Gastroesophageal sphincter (tissue), 4 donors: ENCODE data around the genes PMEL, CDK2, SMARCC2, SPRYD4 and RBMS2.

DNA sequence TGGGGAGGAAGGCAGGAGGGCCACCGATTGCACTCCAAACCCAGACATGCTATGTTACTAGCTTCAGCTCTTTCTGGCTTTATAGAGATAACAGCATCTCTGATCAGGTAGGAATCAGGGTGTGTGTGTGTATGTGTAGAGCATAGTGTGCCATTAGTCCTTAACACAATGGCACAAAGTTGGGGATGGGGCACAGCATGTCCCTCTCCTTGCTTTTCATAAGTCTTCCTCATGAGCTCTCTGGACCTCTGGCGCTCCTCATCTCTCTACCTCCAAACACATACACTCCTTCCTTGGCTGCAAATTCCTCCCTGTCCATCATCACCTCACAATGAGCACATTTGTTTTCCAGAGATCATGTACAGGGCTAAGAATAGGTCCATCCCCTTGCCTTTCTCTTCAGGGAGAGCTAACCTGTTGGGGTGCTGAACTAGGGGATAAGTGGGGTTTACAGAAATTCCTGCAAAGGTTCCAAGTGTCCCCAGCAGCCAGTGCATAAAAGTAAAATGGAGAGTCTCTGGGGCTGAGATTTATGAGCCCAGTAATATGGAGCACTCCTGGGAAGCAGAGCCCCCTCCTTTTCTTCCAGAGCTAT is 5.7 kb upstream of the ITGA5 start:
- PRO-cap: bidirectional peak, plus-strand start at position 351 of the sequence, minus-strand start at position 253 of the sequence
- RAMPAGE, long total RNA, 4 experiments: no peak in any of the 4 experiments

- PRO-cap: no peak
- RAMPAGE, long total RNA, 4 experiments: no peak in any of the 4 experiments
Observed at GRCh38 chr12:54601878-54602525, 13.5 kb upstream of the PPP1R1A start.

DNA sequence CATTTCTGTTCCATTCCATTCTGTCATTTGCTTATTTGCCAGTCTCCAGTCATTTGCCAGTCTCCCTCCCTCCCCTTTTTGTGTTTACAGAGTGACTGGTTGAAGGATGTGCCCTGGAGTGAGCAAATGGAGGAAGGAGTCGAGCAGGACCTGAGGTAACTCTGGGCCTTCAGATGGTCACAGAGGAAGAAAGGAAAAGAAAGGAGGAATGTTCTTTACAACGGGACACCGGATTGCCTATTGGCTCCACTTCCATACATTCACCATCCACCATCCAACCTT is 17.9 kb upstream of the DCD start:
- PRO-cap: no peak
- RAMPAGE, long total RNA, 4 experiments: no peak in any of the 4 experiments

DNA sequence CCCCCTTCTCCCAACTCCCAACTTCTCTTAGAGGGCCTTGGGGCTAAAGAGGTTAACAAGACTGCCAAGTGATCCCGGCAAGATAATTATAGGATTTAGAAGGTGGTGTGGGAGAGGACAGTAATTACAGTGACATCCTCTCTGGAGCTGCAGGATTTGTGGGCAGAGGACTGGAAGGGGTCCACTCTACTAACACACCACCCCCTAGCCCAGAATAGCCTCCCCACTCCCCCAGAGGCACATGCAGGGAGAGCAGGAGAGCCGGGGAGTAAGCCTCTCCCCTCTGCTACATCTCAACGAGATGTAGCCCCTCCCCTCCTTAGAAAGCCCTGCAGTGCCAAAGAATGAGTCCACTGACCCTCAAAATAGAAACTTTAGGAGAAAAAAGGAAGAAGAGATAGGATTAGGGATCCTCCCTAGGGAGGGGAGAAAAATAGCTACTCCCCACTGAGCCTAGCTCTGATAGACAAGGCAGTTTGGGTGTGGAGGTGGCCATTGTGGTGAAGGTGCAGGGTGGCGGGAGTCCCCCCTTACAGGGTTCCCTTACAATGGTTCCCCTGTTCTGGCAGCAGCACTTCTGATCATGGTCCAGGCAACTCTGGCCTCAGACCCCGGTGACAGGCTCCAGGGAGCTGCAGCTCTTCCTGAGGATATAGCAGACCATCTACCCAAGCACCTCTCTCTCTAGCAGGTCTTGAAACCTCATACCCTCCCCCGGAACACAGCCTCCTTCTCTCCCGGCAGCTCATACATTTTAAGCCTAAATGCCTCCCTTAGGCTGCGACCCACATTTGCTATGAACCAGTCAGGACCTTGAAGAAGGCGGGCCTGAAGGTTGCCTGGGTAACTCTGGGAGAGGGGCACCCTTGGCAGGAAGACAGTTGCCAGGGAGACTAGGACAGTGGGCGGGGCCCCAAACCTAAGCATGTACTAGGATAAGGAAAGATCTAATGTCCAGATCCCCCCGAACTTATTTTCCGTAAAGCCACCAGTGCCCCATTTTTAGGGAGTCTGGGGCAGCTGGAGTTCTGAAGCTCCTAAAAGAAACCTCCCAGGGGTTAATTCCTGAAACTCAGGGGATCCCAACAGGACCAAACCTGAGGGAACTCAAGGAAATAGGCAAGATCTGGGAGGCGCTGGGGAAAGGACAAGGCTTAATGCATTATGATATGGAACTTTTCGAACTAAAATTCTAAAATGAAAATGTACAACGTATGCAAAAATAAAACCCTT is 4.8 kb upstream of the GDF11 start:
- PRO-cap: no peak
- RAMPAGE, long total RNA, 4 experiments: no peak in any of the 4 experiments

GRCh38 chr12:55748575-55748958 is 5.6 kb downstream of the GDF11 start:
- PRO-cap: no peak
- RAMPAGE, long total RNA, 4 experiments: no peak in any of the 4 experiments

- PRO-cap: no peak
- RAMPAGE, long total RNA, 4 experiments: no peak in any of the 4 experiments
Observed at GRCh38 chr12:55931278-55931859, 407 bp downstream of the DGKA start.

DNA sequence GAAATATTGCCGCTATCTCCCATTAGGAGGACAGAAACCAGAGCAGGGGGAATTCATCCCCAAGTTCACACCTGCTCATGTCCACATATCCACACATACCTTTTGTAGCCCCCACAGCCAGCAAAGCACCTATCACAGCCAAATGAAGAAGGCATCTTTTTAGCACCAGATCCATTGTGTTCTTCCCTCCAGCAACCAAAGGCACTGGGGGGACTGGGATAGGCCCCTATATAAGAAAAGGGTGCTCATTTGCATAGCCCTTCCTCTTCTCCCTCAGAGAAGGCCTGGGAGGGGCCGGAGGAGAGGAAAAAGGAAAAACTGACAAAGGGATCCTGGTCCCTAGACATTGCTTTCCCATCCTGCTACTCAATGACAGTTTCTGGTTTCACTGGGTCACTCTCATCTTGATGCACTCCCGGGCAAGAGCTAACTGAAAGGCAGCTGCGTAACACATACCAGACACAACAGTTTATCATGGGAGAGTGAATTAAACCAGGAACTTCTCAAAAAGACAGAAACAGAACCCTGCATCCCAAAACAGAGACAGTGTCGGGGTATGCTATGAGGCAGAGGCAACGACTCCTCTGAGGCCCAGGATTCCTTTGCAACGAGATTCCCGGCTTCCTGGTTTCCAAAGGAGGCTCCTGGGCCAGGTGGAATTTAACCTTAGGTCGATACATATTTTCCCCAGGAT is at the start of gene PMEL:
Gene PMEL, minus strand, starts transcription at position 206 of the 694 bp plus-strand sequence.
- PRO-cap: no peak
- RAMPAGE, long total RNA, 4 experiments: no peak in any of the 4 experiments

- PRO-cap: bidirectional peak, plus-strand start at chr12:55966796, minus-strand start at chr12:55966665
- RAMPAGE, long total RNA, 4 experiments: start-site peak on the plus strand in 4 of 4 experiments, at chr12:55966764-55966849 at its widest, 92 to 590 reads per replicate
Observed at GRCh38 chr12:55966531-55967641, at the start of gene CDK2. CDK2 (plus strand) TSS chr12:55966830.

DNA sequence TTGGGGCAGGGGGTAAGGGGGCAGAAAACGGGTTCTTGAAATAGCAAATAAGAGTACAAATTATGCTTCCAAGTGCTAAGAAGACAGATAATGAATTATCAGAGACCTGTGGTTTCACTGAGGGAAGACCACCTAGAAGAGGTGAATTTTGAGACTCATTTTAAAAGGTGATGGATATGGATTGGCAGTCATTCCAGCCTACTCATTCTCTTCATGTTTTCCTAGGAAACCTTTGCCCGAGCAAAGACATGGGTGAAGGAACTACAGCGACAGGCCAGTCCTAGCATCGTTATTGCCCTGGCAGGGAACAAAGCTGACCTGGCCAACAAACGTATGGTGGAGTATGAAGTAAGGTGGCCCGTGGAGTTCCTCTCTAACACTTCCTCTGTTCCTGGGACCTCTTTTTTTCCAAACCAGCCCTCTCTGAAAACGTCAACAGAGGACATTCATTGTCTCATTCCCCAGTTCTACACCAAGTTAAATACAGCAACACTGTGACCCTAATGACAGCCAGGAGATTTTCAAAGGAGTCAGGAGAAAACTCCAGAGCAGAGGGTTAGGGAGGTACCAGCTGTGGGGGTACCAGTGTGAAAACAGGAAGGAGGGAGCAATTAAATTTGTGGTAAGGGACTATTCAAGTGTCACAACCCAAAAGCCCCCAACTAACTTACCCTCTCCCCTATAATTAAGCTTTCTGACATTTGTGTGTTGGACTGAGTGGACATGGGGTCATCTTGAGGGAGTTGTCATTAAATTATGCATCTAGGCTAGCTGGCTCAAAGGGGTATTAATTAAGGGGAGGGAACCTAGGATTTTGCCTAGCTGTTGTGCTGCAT is 6.4 kb upstream of the SUOX start:
- PRO-cap: no peak
- RAMPAGE, long total RNA, 4 experiments: no peak in any of the 4 experiments

- PRO-cap: no peak
- RAMPAGE, long total RNA, 4 experiments: no peak in any of the 4 experiments
Observed at GRCh38 chr12:55993243-55994303, 3.5 kb upstream of the SUOX start.

DNA sequence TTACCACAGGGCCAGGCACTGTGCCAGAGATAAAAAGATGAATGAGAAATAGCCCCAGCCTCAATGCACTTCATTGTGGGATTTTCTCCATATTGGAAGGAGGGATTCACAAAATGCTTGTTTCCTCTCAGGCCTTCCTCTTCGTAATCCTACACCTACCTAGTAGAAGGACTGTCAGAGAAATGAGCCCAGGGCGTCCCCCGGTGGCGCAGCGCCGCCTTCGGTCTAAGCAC is 336 bp upstream of the RPS26 start:
- PRO-cap: unidirectional peak, minus-strand start at position 148 of the sequence
- RAMPAGE, long total RNA, 4 experiments: no peak in any of the 4 experiments

DNA sequence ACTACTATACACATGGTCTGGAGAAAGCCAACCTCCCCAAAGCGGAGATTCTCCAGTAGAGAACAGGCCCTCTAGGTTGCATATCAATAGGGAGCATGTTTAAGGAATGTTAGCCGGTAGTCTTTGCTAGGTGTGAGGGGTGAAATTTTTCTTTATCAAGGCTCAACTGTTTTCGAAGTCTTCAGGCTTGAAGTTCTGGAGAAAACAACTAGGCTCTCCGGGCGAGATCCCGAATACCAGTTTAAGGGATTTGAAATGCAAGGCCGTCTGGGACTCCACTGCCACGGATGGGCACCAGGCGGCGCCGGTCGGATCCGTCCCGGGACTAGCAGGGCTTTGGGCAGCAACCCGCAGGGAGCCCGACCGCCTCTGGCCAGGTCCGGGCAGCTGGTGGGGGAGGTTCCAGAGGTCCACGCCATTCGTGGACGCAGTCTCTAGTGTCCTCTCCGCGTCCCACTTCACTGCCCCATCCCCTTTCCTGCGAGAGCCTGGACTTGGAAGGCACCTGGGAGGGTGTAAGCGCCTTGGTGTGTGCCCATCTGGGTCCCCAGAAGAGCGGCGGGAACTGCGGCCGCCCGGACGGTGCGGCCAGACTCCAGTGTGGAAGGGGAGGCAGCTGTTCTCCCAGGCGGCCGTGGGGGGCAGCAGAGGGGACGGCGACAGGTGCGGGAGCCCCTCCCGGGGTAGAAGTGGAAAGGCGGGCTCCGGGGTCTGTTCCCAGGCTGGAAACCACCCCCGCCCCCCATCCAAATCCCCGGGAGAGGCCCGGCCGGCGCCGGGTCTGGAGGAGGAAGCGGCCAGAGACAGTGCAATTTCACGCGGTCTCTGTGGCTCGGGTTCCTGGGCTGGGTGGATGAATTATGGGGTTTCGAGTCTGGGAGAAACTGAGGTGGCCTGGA is 925 bp upstream of the ERBB3 start:
- PRO-cap: unidirectional peak, plus-strand start at position 405 of the sequence; unidirectional peak, minus-strand start at position 600 of the sequence
- RAMPAGE, long total RNA, 4 experiments: no peak in any of the 4 experiments

- PRO-cap: no peak
- RAMPAGE, long total RNA, 4 experiments: no peak in any of the 4 experiments
Observed at GRCh38 chr12:56080690-56081145, 753 bp downstream of the ERBB3 start.

GRCh38 chr12:56189166-56189921 is at the start of gene SMARCC2:
SMARCC2 (minus strand) TSS chr12:56189483.
- PRO-cap: bidirectional peak, plus-strand start at chr12:56189770, minus-strand start at chr12:56189473
- RAMPAGE, long total RNA, 4 experiments: start-site peak on the minus strand in 4 of 4 experiments, at chr12:56189468-56189523 at its widest, 260 to 962 reads per replicate

DNA sequence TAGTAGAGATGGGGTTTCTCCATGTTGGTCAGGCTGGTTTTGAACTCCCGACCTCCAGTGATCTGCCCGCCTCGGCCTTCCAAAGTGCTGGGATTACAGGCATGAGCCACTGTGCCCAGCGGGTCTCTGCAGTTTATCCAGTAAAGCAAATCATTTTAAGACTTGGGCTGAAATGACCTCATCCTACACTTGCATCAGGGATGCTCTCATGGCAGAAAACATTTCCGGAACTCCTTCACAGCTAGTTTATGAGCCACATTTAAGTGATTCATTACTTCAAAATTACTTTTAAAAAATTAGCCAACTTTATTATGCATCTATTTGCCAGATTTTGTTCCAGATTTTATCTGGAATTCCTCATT is 7.5 kb upstream of the SMARCC2 start:
- PRO-cap: no peak
- RAMPAGE, long total RNA, 4 experiments: no peak in any of the 4 experiments

DNA sequence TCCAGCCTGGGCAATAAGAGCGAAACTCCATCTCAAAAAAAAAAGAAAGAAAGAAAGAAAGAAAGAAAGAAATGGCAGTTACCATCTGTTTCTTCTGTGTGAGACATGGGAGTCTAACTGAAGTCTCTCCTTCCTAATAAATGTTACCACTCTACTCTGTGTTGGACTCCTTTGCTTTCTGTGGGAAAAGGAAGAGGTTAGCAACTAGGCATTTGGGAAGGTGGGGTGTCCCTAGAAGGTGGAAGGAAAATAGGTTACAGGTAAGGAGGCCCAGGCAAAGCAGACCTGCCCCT is 204 bp upstream of the SLC39A5 start:
- PRO-cap: no peak
- RAMPAGE, long total RNA, 4 experiments: no peak in any of the 4 experiments

DNA sequence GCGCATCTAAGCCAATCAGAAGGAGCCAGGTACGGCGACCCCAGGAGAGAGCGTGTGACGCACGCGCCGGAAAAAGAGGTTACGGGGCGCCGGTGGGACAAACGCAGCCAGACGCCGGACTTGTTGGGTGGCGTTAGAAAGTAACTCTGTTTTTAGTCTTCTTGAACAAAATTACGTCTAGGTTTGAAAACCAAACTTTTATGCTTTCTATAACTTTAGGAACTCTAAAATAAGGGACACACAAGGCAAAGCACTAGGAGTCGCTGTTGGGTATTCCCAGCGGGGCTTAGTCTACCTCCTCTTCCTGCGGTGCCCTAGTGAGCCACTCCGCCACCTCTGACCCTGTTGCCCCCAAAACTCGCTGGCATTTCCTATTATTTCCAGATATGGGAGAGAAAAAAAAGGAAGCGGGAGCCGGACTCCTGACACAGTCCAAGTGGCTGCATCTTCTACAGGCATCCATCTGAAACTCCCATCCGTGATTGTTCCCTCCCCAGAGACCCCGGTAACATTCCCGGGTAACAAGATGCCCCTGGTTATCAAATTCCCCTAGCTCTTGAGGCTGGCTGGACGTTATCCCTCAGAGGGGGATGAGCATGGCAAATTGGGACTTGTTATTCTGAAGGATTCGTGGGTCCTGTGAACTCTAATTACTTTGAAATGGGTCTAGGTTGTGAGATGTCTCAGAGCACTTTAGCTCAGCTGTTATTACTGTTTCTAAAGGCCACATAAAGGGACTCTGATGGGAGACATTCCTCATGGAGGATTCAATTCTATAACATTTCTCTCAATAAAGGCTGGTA is 481 bp upstream of the PAN2 start:
- PRO-cap: bidirectional peak, plus-strand start at position 100 of the sequence, minus-strand start outside the sequence
- RAMPAGE, long total RNA, 4 experiments: no peak in any of the 4 experiments

DNA sequence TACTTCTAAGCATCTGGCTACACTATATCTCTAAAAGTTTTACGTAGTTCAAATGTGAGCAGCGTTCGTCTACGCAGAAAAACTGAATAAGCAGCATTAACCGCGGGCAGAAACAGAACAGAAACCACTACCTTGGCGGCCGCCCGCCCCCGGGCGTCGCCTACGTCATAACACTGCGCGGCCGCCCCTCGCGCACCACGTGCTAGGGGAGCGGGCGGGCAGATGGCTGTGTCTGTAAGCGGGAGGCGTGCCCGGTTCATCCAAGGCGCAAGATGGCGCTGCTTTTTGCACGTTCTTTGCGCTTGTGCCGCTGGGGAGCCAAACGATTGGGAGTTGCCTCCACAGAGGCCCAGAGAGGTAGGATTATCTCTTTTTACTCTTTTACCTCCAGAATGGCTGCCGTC is at the start of gene SPRYD4:
Gene SPRYD4, plus strand, starts transcription at position 259 of the 404 bp plus-strand sequence.
- PRO-cap: bidirectional peak, plus-strand start at position 259 of the sequence, minus-strand start at position 119 of the sequence
- RAMPAGE, long total RNA, 4 experiments: start-site peak on the plus strand in 2 of 4 experiments, centred at positions 261 to 262 of the sequence, 26 to 53 reads per replicate

- PRO-cap: bidirectional peak, plus-strand start at chr12:56521831, minus-strand start at chr12:56521803
- RAMPAGE, long total RNA, 4 experiments: start-site peak on the plus strand in 3 of 4 experiments, at chr12:56521923-56522059 at its widest, 76 to 340 reads per replicate
Observed at GRCh38 chr12:56521632-56522141, at the start of gene RBMS2. RBMS2 (plus strand) TSS chr12:56521820.

DNA sequence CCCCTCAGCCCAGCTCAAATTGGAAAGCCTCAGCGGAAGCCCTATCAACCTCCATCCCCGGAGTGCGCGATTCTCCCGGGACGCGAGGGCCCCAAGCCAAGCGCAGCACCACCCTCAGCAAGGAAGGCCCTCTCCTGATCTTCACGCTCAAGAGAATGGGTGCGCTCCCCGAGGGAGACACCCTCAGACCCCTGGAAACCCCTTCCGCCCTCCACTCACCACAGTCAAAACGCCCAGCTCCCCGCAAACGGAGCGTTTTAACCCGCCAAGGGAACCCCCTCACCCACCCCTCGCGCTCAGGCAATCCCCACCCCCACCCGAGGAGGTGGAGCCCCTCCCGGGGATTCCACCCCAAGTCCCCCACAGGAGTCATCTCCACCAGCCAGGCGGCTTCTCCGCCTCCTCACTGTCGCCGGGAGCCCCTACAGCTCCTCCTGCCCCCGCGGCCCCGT is 645 bp downstream of the BAZ2A start:
- PRO-cap: no peak
- RAMPAGE, long total RNA, 4 experiments: no peak in any of the 4 experiments